Endothelial cell (in vitro differentiated cells): ENCODE measurements around the genes CDSN, LTB, LY6G5B and SAPCD1.

- PRO-cap = no peak
These were observed at the start of gene CDSN for GRCh38 chr6:31120359-31120558. CDSN (minus strand) TSS chr6:31120446.

DNA sequence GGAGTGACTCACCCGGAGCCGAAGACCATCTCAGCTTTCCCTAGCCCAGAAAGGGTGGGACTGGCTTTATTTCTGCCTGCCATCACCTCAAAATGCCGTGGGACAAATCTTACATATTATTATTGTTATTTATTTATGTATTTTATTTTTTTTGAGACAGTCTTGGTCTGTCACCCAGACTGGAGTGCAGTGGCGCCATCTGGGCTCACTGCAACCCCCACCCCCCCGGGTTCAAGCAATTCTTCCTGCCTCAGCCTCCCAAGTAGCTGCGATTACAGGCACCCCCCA lies 27.8 kb upstream of the POU5F1 start:
- PRO-cap = unidirectional peak, minus-strand start at position 62 of the sequence

DNA sequence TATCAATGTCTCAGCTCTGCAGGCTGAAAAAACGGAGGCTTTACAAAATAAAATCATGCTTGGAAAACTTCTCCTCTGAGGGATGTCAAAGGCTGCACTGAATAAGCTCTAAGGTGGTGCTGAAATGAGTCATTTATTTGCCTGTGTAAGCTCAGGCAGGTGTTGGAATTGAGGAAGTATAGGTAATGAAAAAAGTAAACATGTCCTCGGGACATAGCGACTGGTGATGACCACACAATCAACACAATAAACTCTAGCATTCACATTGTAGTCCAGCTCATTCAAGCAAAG lies 32.7 kb upstream of the POU5F1 start:
- PRO-cap = no peak

DNA sequence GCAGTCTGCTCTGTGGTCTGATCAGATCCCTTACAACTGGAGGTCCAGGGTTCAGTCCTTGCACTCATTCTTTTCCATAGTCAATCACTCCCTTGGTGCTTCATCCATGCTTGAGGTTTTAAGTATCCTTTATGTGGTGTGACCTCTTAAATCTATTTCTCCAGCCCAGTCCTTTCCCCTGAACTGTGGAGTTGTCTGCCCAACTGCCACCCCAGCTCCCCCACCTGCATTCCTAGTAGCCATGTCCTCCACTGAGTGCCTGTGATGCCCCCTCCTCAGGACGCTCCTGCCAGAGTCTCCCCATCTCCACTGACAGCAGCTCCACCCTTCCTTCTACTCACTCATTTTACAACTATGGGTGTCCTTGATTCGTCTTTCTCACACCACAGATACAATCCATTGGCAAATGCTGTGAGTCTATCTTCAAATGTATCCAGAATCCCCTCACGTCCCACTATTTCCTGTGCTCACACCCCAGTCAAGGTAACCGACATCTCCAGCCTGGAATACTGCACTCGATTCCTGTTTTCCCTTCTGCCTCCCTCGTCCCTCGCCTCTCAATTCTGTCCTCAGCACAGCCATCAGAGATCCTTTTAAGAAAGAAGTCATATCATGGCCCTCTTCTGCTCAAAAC lies 4.8 kb downstream of the HLA-C start:
- PRO-cap = no peak

GRCh38 chr6:31386939-31387242 lies 16.5 kb upstream of the MICA start:
- PRO-cap = no peak

DNA sequence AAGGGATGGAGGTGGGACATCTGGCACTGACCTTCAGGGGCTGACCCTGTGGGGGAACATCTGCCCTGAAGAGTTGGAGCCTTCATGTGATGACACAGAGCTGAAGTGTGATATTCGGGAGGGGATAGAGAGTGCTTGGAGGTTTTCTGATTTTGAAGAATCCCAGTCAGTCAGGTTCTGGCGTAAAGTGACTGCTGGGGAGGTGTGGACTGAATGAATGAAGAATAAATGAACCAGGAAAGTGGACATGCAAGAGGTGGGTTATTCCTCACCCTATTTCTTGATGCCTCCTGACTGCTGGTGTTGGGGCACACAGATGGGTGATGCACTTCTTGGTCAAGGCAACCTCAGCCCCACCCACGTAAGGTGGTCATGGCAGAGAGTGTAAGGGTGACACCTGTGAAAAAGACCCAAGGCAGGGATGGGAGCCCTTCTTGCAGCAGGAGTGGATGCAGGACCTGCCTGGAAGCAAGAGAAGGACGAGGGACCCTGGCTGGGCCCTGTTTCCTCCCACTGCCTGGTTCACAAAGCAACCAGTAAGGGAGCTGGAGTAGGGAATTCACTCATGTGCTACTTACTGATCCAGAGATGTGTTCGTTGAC lies 13.1 kb downstream of the MICA start:
- PRO-cap = no peak

DNA sequence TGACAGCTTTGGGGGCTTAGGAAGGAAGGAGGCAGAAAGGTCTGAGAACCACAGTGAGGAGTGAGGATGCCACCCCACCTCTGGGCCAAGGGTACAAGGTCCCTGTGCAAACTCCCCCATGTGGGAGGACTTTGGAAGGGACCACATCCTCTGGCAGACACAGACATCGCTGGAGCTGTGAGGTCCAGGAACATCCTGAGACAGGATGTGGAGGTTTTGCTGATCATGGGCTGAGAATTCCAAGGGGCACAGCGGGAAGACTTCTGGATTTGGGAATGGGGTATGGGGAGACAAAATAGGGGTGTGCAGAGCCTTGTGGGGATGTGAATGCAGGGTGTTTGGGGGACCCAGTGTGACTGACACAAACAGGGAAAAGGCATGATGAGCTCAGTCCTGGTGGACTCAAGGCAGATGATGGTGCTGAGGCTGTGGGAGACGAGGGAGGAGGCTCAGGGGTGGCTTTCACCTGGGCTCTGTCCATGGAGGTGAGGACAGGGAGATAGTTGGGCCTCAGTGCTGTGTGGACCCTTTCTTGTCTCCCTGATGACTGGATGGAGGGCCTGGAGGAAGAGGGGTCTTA lies 26.4 kb upstream of the MICB start:
- PRO-cap = no peak

GRCh38 chr6:31528183-31528736 lies 502 bp upstream of the MCCD1 start:
- PRO-cap = no peak

DNA sequence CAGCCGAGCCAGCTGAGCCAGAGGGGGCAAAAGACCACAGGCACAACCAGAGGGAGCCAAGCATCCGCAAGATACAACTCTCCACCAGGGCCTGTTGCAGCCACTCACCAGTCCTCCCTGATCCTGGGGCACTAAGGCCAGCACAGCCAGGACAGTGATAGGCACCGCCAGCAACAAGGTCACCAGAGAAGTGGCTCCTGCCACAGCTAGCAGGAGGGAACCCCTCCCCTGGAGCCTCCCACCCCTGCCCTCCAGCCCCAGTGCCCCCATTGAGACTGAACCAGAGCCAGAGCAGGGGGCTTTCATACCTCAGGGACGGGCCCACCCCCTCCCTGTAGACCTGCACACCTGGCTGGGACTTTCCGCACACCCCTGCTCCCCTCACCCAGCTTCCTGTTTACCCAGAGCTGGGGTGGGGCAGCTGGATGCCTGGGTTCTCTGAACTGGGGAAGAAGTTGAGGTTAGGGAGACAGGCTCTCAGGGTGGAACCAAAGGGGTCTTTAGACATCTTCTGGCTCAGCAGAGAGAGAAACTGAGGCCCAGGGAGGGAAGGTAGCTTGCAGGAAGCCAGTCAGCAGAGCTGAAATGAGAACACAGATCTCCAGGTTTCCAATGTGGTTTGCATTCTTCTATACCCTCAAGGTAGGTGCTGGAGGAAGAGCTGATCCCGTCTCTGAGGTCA lies at the start of gene LTB:
Gene LTB (minus strand): TSS at position 277 of the 682 bp plus-strand sequence.
- PRO-cap = no peak

GRCh38 chr6:31631629-31632107 lies 11.2 kb downstream of the PRRC2A start:
- PRO-cap = no peak

GRCh38 chr6:31633611-31633927 lies 13.1 kb downstream of the PRRC2A start:
- PRO-cap = no peak

DNA sequence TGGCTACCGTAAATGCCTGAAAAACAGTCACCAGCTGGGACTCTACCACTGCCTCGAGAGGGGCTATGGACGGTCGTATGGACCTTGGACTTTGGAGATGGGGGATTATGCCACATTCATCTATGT lies 165 bp upstream of the BAG6 start:
- PRO-cap = no peak

DNA sequence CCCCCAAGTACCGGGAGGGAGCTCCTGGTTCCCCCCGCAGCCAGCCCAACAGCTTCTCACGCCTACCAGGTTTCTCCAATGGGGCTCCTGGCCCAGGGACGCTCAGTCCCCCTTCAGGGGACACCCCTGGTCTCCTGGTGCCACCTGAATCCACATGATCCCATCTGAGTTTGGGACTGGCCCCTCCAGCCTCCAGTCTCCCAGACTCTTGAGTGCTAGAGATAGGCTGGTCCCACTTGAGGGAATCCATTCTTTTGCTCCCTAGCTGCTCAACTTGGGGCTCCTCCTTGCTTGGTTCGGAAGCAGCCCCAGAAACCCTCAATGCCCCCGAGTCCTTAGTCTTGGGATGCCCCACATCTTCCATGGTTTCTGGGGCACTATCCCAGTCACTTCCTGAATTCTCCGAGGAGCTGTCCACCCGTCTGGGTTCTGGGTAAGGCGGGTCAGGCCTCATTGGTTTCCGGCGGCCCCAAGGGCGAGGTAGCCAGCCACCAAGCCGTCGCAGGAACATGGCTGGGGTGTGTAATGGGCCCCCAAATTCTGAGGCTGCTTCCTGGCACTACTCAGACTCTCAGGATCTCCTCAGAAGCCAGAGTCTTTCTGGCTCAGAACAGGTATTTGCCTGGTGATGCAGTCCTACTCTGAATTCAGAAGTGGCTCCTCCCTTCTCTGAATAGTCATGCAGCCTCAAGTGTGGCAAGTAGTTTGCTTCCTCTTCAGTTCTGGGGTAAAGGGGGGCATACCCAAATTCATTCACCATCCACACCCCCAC lies 955 bp downstream of the C6orf47 start:
- PRO-cap = no peak

GRCh38 chr6:31668925-31669601 lies 713 bp upstream of the LY6G5B start:
- PRO-cap = no peak

DNA sequence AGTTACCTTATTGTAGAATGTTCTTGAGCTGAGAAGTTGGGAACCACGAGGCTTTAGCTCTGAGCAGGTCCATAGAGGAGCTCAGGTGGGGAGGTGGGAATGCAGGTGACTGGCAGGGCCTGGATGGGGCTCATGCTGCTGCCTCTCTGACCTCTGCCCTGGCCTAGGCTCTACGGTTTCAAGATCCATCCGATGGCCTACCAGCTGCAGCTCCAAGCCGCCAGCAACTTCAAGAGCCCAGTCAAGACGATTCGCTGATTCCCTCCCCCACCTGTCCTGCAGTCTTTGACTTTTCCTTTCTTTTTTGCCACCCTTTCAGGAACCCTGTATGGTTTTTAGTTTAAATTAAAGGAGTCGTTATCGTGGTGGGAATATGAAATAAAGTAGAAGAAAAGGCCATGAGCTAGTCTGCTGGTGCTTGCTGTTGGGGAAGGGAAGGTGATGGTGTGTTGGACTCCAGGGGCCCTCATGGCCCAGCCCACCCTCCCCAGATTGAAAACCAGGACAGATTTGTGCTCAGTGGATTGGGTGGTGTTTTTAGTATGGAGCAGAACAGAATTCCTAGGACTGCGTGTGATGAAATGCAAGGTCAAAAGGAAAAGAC lies at the start of gene LY6G5B:
Gene LY6G5B (plus strand): TSS at position 308 of the 604 bp plus-strand sequence.
- PRO-cap = no peak

DNA sequence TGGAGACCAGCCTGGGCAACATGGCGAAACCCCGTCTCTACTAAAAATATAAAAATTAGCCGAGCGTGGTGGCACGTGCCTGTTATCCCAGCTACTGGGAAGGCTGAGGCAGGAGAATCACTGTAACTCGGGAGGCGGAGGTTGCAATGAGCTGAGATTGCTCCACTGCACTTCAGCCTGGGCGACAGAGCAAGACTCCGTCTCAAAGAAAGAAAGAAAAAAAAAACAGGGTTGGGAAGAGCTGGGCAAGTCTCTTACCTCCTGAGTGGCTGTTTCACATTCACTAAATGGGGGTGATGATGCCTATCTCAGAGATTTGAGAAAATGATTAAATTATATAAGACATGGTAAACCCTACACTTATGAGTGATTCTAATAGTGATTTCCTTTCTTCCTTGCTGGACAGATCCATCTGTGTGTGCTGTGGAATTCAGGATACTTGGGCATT lies 976 bp downstream of the MSH5 start:
- PRO-cap = no peak

GRCh38 chr6:31762471-31762804 lies at the start of gene SAPCD1:
SAPCD1 (plus strand) TSS chr6:31762656.
- PRO-cap = no peak

- PRO-cap = no peak
These were observed 2.5 kb downstream of the HSPA1A start for GRCh38 chr6:31817904-31818174.

GRCh38 chr6:31823697-31824193 lies 3.8 kb upstream of the HSPA1B start:
- PRO-cap = no peak

DNA sequence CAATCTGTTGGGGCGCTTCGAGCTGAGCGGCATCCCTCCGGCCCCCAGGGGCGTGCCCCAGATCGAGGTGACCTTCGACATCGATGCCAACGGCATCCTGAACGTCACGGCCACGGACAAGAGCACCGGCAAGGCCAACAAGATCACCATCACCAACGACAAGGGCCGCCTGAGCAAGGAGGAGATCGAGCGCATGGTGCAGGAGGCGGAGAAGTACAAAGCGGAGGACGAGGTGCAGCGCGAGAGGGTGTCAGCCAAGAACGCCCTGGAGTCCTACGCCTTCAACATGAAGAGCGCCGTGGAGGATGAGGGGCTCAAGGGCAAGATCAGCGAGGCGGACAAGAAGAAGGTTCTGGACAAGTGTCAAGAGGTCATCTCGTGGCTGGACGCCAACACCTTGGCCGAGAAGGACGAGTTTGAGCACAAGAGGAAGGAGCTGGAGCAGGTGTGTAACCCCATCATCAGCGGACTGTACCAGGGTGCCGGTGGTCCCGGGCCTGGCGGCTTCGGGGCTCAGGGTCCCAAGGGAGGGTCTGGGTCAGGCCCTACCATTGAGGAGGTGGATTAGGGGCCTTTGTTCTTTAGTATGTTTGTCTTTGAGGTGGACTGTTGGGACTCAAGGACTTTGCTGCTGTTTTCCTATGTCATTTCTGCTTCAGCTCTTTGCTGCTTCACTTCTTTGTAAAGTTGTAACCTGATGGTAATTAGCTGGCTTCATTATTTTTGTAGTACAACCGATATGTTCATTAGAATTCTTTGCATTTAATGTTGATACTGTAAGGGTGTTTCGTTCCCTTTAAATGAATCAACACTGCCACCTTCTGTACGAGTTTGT lies 2.0 kb downstream of the HSPA1B start:
- PRO-cap = no peak